Measurements from ENCODE around the genes HSD17B3 and CCDC180.

- PRO-cap = no peak
- RAMPAGE, long total RNA, 4 experiments = no peak in any of the 4 experiments
Measured at GRCh38 chr9:96186479-96187063, 115.4 kb downstream of the HSD17B3 start.

DNA sequence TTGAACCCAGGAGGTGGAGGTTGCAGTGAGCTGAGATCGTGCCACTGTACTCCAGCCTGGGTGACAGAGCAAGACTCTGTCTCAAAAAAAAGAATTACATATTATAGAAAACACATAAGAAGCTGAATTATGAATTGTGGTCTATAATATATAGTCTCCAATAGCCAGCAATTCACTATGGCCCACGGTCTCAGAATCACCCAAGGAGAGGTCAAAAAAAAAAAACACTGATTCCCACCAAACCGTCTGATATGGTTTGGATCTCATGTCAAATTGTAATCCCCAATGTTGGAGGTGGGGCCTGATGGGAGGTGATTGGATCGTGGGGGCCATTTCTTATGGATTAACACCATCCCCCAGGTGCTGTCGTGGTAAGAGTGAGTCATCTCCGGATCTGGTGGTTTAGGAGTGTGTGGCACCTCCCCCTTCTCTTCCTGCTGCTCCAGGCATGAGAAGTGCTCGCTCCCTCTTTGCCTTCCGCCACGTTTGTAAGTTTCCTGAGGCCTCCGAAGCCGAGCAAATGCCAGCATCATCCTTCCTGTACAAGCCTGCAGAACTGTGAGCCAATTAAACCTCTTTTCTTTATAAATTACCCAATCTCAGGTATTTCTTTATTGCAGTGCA, 45.3 kb downstream of the HSD17B3 start:
- PRO-cap = no peak
- RAMPAGE, long total RNA, 4 experiments = no peak in any of the 4 experiments

- PRO-cap = no peak
- RAMPAGE, long total RNA, 4 experiments = start-site peak on the minus strand in 1 of 4 experiments, at chr9:96302149-96302176 at its widest, 5 reads per replicate
Measured at GRCh38 chr9:96301897-96302581, at the start of gene HSD17B3. TSS of gene HSD17B3 (minus strand) at chr9:96302176.

DNA sequence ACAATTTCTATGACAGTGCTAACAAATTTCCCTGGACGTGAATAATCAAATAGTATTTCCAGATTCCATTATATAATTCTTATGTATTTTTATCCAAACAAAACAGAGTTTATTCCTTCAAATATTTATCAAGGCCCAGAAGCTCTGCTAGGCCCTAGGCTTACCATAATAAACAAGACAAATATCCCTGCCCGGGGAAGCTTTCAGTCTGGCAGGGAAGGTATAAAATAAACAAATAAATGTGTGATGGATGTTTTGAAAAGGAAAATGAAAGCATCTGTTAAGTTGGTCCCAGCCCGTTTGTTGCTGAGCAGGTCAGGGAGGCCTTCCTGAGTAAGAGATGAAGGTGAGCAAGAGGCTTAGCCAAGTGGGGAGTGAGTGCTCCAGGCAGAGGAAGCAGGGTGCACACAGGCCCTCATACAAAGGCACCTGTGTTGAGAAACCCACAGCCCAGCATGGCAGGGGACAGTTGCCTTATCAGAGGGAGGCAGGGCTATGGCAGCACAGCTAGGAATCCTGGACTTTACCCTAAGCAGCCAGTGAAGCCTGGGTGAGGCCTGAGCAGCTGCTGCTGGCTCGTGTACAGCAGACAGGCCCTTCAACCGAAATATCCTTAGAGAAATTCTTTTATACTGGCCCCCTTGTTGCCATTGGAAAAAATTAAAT, 7.7 kb upstream of the SLC35D2 start:
- PRO-cap = no peak
- RAMPAGE, long total RNA, 4 experiments = no peak in any of the 4 experiments

GRCh38 chr9:96392976-96393298, 9.4 kb upstream of the SLC35D2 start:
- PRO-cap = unidirectional peak, plus-strand start at chr9:96393112
- RAMPAGE, long total RNA, 4 experiments = no peak in any of the 4 experiments

DNA sequence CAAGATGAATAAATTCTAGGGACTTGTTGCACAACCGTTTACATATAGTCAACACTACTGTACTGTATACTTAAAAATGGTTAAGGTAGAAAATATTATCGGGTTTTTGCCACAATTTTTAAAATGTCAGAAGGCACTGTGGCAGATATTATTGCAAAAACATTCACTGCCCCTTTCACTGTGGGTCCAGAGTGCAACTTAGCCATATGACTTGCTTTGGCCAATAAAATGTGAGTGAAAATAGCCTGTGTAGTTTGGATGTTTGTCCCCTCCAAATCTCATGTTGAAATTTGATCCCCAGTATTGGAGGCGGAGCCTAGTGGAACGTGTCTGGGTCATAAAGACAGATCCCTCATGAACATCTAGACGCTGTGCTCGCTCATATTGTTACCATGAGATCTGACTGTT, 9.5 kb downstream of the ZNF367 start:
- PRO-cap = no peak
- RAMPAGE, long total RNA, 4 experiments = no peak in any of the 4 experiments

- PRO-cap = no peak
- RAMPAGE, long total RNA, 4 experiments = no peak in any of the 4 experiments
Measured at GRCh38 chr9:96416412-96417055, 1.6 kb downstream of the ZNF367 start.

DNA sequence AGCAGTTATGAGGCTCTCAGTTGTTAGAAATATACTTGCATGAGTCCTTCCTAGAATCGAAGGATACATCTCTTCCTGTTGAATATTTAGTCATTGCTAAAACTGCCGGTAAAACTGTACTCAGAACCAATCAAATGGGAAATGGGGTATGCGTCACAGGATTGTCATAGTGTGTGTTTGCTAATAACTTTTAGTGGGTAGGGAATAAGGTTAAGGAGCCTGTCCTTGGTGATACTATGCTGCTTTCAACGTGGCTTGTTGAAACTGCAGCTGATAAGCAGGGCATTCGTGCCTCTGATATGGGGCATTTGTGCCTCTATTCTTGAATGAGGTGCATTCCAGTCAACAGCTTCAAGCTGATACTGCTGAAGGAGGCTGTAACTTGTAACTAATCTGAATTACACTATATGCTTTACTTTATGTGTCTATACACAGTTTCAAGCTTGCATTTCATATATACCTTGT, 26.6 kb downstream of the HABP4 start:
- PRO-cap = no peak
- RAMPAGE, long total RNA, 4 experiments = no peak in any of the 4 experiments

GRCh38 chr9:96757203-96757808, 20.6 kb downstream of the ZNF510 start:
- PRO-cap = no peak
- RAMPAGE, long total RNA, 4 experiments = no peak in any of the 4 experiments

DNA sequence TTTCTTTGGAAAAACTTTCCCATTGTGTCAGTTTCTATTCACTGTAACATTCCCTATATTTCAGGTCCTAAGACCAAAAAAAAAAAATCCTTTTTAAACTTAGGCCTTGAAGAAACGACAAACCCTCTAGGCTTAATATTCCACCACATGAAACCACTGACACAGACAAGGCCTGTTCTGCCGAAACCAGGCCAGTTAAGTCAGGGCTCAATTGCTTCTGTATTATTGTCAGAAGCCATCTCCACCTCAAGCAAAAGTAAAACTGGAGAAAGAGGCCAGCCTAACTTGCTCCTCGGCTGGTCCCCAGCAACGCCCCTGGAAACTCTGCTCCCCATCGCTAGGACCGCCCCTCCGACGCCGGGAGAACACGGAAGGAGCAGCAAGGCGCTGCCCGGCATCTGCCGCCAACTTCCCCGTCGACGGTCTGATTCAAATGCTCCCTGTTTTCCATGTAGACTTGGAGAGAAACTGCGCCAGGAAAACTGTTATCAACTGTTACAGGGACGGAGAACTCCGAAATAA, 26.4 kb downstream of the CTSV start:
- PRO-cap = no peak
- RAMPAGE, long total RNA, 4 experiments = no peak in any of the 4 experiments

- PRO-cap = no peak
- RAMPAGE, long total RNA, 4 experiments = no peak in any of the 4 experiments
Measured at GRCh38 chr9:97271307-97271754, 36.1 kb upstream of the CCDC180 start.

GRCh38 chr9:97307465-97308292, at the start of gene CCDC180:
TSS of gene CCDC180 (plus strand) at chr9:97307659.
- PRO-cap = no peak
- RAMPAGE, long total RNA, 4 experiments = no peak in any of the 4 experiments

- PRO-cap = no peak
- RAMPAGE, long total RNA, 4 experiments = no peak in any of the 4 experiments
Measured at GRCh38 chr9:97528054-97528870, 26.8 kb downstream of the TMOD1 start.

DNA sequence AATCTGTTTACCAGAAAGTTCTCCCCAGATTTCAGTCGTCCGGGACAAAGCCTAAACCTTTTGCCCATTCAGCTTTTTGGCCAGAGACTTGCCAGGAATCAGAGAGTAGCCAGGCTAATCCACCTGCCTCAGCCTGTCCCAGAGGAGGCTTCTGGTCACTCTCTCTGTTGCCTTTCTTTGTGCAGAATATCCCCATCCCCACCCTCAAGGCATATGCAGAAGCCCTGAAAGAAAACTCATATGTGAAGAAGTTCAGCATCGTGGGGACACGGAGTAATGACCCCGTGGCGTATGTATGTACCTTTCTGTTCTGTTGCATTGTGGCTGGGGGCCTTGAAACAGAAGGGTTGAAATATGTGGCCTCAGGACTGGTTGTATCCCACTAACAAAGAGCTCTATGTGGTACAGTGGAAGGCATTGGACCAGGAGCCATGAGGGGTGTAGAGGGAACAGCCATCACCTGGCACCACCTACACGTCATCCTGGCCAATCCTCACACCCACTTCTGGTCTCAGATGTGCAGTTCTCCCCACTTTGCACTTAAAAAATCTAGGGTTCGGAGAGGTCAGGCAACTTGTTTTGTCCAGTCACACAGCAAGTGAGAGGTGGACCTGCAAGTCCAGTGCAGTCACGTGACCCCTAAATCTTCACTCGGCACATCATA, 64.3 kb downstream of the TMOD1 start:
- PRO-cap = no peak
- RAMPAGE, long total RNA, 4 experiments = no peak in any of the 4 experiments

DNA sequence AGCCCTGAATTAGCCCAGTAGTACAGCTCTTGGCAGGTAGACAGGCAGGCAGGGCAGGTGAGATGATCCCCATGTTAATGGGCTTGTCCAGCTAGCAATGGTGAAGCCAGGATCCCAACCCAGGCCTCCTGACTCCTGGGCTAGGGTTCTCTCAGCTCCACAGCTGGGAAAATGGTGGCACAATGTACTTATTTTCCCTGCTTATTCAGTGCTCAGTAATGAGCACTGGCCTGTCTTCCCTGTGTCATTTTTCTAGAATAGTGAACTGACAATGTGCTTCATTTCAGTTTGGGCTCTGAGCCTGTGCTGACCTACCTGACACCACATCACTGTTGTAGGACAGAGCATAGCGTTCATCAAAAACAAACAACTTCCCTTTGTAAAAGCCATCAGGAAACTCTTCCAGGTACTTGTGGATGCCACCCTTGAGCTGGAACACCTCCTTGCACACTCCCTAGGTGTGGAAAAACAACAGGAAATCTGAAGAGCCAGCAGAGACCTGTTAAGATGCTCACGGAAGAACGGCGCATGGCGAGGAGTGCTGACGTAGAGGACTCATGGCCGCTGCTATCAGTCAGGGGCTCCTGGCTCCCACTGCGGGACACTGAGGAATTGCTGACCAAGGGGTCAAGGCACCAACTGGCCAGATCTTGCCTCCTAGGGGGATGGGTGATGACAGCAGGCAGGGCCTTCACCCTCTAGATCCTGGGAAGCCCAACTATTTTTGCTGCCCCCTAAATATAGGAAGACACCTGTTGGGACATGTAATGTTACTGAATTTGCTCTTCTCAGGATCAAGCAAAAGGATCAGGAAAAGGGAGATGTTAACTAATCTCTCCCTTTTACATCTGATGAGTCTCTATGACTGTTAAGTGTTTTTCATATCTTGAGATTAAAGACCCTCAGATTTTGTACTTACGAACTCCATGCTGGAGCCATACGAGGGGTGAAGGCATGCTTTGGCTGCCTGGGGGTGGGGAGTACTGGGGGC, 28.5 kb downstream of the TSTD2 start:
- PRO-cap = no peak
- RAMPAGE, long total RNA, 4 experiments = no peak in any of the 4 experiments

GRCh38 chr9:97630342-97630840, 2.8 kb downstream of the TSTD2 start:
- PRO-cap = no peak
- RAMPAGE, long total RNA, 4 experiments = no peak in any of the 4 experiments

DNA sequence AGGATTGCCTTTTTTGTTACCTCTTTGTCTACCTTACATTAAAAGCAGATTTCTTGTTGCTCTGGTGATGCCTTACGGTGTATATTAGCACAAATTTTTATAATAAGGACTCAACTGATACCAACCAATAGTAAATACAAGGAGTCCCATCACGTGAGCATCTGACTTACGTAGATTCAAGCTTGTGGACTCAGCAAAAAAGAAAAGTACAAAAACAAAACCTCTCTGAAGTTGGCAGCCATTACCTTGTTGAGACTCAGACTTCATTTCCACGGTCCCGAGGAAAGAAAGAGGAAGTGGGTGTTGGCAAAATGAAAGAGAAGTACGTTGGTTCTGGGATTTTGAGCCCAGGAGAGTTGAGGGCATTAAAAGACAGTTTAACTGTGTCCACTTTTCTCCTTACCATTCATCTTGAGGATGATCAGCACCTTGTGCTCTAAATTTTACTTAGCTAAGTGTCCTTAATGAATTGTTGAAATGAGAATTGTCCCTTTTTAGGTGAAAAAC, 26.7 kb downstream of the NCBP1 start:
- PRO-cap = no peak
- RAMPAGE, long total RNA, 4 experiments = no peak in any of the 4 experiments

DNA sequence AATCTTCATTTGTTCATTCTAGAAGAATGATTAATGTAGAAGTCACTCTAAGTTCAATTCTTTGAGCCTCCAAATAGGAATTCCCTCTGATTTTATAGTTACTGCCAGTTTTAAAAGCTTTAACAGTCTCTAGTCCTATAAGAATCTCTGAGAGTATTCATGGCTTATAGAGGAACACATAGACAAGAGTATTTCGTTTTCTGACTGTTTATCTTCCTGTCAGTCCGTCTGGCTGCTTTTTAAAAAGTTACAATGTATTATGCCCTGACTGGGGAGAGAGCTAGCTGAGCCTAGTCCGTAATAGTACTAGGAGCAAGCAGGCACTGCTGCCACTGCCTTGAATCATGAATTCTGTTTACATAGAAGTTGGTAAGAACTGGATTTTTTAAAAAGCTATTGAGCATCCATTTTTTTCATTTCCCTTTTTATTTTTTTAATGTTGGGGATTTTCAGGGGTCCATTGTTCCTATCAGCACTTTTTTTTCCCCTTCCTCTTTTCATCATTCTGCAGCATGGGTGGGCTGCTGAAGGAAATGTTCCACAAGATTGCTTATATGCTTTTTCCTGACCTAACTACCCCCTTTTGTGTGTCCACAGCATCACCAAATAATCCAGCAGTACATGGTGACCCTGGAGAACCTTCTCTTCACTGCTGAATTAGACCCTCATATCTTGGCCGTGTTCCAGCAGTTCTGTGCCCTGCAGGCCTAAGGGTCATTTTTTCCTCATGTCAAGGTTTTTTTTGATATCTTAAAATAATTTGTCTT, 26.5 kb downstream of the XPA start:
- PRO-cap = no peak
- RAMPAGE, long total RNA, 4 experiments = no peak in any of the 4 experiments

- PRO-cap = no peak
- RAMPAGE, long total RNA, 4 experiments = no peak in any of the 4 experiments
Measured at GRCh38 chr9:97678193-97678926, 18.8 kb downstream of the XPA start.

DNA sequence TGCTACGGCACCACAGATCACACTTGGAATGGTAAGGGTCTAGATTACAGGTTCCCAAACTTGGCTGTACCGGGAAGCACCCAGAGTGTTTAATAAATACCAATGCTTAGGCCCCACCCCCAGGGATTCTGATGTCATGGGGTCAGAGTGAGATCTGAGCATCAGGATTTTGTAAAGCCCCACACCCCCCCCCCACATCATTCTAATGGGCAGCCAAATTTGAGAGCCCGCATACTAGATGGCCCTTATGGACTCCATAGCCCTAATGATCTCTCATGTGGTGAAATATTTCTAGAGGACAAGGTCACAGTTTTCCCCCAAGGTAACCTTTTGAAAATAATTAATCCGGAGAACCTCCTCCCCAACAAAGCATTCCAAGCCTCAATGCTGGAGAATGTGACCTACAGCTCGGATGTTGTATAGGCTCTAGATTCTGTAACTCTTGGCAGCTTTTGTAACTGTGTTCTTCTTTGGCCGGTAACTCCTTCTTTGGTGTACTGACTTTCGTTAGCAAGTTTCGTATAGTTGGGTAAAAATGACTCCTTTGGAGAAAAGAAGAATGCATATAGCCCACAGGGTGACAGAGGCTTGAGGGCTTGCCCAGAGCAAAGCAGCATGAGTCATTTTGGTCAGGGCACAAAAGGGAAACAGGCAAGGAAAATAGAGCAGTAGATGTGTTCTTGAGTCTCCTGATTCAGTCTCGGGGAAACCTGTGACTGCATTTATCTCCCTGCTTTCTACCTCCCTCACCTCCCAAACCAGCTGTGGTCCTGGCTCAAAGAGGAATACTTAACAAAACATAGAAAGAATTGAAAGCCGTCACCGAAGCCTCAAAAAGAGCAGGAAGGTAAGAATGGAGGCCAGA, 6.4 kb upstream of the XPA start:
- PRO-cap = no peak
- RAMPAGE, long total RNA, 4 experiments = no peak in any of the 4 experiments